Brain (tissue), 1 donor: ENCODE results near the genes COX6A2 and ZNF267.

DNA sequence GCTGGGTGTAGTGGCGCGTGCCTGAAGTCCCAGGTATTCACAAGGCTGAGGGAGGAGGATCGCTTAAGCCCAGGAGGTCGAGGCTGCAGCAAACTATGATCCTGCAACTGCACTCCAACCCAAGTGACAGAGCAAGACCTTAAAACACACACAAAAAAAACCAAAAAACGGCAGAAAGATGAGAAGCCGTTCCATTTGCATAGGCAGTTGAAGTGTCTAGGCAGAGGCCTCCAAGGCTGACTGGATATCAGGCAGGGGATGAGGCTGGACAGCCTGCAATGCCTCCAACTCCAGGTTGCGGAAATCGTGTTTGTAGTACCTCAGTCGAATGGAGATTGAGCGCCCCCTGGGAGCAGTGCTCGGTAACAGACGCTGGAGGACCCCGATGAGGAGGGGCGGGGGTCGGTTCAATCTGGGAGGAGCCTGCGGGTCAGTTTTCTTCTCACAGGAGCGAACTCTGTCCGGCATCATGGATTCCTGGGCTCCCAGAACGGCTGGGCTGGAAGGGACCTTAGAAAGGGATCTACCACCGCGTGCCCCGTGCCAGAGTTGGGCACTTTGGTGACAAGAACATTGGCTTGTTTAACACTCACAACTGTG is 1.8 kb upstream of the FBXL19 start:
- RRBS = no CpG with 5 or more reads among the region's 22 CpGs

- RRBS = 1% methylated on average over 15 of the region's 54 CpGs
These were observed 496 bp upstream of the FBXL19 start for GRCh38 chr16:30922670-30923482.

DNA sequence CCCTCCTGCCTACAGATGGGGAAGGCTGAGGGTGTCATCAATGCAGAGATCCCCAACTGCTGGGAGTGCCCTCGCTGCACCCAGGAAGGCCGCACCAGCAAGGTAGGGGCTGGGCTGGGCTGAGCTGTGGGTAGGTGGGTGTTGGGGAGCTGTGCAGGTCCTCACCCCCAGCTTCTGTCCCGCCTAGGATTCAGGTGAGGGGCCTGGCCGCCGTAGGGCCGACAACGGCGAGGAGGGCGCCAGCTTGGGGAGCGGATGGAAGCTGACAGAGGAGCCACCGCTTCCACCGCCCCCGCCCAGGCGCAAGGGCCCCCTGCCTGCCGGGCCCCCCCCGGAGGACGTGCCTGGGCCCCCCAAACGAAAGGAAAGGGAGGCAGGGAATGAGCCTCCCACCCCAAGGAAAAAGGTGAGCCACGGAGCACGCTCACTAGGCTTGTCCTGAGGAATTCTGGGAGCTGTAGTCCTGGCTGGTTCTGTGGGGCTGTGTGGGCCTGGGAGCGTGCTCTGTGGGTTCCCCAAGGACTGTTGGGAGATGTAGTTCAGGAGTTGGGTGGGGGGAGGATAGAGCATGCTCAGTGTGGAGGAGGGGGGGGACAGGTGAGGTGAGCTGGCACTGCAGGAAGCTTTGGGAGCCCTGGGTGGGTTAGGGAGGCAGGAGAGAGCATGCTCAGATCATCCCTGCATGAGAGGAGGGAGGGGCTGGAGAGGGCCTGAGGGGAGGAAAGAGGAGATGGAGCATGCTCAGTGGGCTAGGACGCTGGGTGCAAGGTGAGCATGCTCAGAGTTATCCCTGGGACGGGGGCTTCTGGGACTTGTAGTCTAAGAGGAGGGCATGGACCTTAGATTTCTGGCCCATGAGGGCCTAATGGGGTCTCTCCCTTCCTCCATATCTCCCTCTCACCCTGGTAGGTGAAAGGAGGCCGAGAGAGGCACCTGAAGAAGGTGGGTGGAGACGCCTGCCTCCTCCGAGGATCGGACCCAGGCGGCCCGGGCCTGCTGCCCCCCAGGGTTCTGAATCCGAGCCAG is 4.5 kb downstream of the FBXL19 start:
- RRBS = 57% methylated on average over 2 of the region's 30 CpGs

- RRBS = 94% methylated on average over 3 of the region's 18 CpGs
These were observed 6.9 kb downstream of the FBXL19 start for GRCh38 chr16:30930376-30930587.

- RRBS = 29% methylated on average over 3 of the region's 29 CpGs
These were observed 4.2 kb downstream of the ORAI3 start for GRCh38 chr16:30952661-30953815.

DNA sequence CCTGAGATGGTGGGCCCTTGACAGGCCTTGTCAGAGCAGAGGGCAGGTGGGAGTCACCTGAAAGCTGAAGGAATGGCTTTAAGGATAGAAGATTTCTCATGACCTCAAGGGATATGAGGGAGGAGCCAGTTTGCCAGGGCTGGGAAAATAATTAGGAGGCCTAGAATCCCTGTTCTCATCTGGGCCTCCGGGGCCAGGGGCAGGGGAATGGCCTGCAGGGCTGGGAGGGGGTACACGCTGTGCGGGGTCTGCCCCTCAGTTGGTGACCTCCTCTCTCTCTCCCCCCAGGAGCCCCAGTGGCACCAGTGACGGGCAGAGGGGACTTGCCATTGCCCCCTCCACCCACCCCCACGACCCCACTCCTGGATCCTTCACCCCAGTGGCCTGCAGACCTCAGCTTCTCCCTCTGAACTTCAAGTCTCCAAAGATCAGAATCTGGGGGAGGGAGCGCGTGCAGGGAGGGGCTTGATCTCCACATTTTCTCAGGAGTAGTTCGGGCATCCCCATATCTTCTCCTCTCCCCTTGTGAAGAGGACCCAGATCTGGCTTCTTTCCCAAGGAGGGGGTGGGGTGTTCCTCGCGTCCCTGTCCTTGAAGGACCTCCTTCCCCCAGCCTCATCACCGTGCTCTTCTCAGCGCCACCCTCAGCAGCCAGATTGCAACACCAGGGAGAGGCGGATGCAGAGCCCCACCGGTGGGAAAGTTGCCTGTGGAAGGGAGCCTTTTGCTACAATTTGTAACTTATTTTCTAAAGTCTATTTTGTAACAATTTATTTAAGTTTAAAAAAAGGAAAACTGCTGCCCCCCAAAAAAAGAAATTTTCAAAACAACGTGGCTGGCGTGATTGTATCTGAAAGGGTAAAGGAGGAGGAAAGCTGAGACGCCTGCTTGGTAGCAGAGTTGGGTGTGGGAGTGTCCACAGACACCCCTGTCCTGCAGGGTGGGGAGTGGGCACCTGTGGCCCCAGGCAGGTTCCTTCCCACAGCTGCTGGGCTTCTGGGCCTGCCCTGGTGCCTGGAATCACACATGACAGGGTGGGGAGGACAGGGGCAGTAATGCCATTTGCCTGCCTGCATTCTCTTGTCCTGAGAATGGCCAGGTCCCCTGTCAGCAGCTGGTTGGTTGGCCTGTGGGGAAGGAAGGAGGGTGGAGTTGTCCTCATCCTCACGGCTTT is 5.7 kb downstream of the PRSS53 start:
- RRBS = no CpG with 5 or more reads among the region's 18 CpGs

- RRBS = 89% methylated on average over 4 of the region's 17 CpGs
These were observed 4.0 kb downstream of the BCKDK start for GRCh38 chr16:31112160-31112639.

GRCh38 chr16:31181042-31181886 is 1.3 kb downstream of the FUS start:
- RRBS = no CpG with 5 or more reads among the region's 34 CpGs

DNA sequence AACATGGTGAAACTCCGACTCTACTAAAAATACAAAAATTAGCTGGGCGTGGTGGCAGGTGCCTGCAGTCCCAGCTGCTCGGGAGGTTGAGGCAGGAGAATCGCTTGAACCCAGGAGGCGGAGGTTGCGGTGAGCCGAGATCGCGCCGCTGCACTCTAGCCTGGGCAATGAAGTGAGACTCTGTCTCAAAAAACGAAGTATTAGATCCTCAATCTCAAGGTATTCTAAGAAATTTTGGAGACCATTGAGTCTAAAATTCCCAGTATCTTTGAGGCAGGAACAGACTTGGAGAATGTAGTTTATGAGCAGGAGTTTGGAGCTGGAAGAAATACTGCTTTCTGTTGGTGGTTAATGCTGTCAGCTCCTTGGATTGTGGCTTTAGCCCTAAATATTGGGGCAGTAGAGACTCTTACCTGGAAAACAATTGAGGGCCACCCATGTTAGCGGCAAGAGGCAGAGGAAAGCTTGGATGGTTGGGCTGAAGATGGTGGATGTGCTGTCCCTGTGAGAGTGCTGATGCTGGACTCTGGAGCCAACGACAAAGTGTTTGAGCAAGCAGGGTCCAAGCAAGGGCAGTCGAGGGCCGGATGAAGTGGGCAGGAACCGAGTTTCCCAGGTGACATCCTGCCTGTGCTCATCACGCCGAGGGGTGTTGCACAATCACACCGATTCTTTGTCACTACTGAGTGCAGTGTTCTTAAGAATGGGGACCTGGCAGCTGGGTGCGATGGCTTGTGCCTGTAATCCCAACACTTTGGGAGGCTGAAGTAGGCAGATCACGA is 6.4 kb downstream of the PYCARD start:
- RRBS = no CpG with 5 or more reads among the region's 21 CpGs

- RRBS = no CpG with 5 or more reads among the region's 6 CpGs
These were observed 3.2 kb downstream of the PYCARD start for GRCh38 chr16:31199174-31199933.

GRCh38 chr16:31201427-31202014 is 1.0 kb downstream of the PYCARD start:
- RRBS = no CpG with 5 or more reads among the region's 15 CpGs

GRCh38 chr16:31344706-31345202 is 10.2 kb upstream of the ITGAX start:
- RRBS = 84% methylated on average over 1 of the region's 9 CpGs

GRCh38 chr16:31350000-31350986 is 4.7 kb upstream of the ITGAX start:
- RRBS = no CpG with 5 or more reads among the region's 13 CpGs

DNA sequence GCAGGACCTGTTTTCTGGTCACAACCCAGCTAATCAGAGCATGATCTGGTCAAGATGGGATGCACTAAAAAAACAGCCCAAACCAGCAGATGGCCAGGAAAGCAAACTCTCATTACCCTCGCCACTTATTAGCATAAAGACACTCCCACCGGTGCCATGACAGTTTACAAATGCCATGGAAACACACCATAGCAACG is 6.6 kb upstream of the ITGAD start:
- RRBS = no CpG with 5 or more reads among the region's 3 CpGs

GRCh38 chr16:31428190-31428665 is at the start of gene COX6A2:
COX6A2 (minus strand) TSS chr16:31428360.
- RRBS = 23% methylated on average over 5 of the region's 12 CpGs

DNA sequence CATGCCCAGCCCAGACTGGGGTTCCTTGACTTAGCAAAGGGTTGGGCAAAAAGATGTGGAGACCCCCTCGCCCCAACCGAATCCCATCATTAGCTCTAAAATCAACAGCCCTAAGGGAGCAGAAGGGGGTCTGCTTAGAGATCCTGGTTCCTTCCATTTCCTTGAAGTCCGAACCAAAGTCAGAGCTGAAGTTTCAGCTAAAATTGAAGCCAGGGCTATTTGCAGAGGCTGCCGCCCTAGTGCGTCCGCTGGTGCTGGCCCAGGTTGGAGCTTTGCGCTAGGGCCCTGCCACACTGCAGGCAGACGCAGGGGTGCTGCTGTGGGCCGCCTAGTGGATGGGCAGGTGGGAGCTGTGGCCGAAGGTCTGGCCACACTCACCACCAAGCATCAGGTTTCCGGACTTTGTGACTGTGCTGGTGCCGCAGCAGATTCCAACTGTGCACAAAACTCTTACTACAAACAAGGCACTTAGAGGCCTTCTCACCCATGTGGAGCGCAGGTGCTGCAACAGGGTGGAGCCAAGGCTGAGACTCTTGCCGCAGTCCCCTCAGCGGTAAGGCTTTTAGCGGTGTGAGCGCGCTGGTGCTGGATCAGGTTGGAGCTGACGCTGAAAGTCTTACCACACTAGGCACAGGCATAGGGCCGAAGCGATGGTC is 1.4 kb upstream of the ARMC5 start:
- RRBS = no CpG with 5 or more reads among the region's 21 CpGs

- RRBS = 94% methylated on average over 3 of the region's 18 CpGs
These were observed 3.3 kb downstream of the ARMC5 start for GRCh38 chr16:31462484-31463059.

GRCh38 chr16:31704155-31704788 is 8.8 kb upstream of the KRBOX5 start:
- RRBS = no CpG with 5 or more reads among the region's 12 CpGs

DNA sequence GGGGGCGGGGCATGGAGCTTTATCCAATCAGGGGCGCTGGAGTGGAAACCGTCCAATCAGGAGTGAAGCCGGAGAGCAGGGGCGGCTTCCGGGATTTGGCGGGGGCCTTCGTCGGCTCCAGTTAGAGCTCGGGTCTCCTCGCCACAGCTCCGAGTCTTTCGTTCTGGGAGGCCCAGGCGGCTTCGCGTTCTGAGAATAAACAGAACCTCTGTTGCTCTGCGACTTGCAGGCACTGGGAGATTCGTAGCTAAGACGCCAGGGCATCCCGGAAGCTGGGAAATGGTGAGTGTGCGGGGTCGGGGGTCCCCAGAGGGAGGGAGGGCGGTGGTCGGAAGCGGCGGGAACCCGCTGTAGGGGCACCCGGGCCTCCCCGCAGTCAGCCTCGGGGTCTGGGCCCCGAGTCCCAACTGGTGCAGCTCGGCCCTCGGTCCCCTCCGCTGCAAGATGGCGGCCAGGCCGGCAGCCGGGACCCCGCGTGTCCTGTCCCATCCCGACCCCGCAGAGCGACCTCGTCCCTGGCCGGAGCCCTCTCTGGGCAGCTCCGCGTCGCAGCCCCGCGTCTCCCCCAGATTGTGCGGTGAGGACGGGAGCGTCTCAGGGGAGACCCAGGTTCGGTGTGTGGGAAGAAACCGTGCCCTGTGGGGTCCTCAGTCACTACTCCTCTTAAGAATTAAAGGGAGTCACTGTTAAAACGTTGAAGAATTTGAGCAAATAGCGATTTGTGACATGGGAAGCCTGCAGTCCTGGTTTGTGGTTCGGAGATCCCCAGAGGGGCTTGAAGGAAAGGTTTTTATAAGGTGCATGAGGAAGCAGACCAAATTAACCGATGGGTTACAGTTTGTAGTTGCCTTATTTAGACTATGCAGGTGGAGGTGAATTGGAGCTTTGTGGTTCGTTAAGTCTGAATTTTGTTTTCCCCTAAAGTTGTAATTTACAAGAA is at the start of gene ZNF267:
Gene ZNF267, plus strand, starts transcription at position 120 of the 940 bp plus-strand sequence.
- RRBS = 1% methylated on average over 22 of the region's 59 CpGs

GRCh38 chr16:35196449-35196720 is 1737.0 kb downstream of the TP53TG3F start:
- RRBS = no CpG with 5 or more reads among the region's 16 CpGs